Measurements from ENCODE around the genes VAX1, KCNK18, RAB11FIP2 and PRLHR.

GRCh38 chr10:114903169-114903557 lies 34.8 kb upstream of the TRUB1 start:
- RRBS, result no CpG with 5 or more reads among the region's 1 CpG

- RRBS, result no CpG with 5 or more reads among the region's 22 CpGs
Observed at GRCh38 chr10:116274045-116274377, 1.0 kb upstream of the GFRA1 start.

GRCh38 chr10:116756115-116756801 lies 13.9 kb upstream of the HSPA12A start:
- RRBS, result no CpG with 5 or more reads among the region's 9 CpGs

GRCh38 chr10:116848881-116849342 lies 387 bp upstream of the ENO4 start:
- RRBS, result under 1% methylated on average over 14 of the region's 29 CpGs

DNA sequence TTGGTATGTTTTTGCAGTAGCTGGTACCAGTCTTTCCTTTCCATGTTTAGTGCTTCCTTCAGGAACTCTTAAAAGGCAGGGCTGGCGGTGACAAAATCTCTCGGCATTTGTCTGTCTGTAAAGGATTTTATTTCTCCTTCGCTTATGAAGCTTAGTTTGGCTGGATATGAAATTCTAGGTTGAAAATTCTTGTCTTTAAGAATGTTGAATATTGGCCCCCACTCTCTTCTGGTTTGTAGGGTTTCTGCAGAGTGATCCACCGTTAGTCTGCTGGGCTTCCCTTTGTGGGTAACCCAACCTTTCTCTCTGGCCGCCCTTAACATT lies 67.8 kb downstream of the SHTN1 start:
- RRBS, result no CpG with 5 or more reads among the region's 5 CpGs

DNA sequence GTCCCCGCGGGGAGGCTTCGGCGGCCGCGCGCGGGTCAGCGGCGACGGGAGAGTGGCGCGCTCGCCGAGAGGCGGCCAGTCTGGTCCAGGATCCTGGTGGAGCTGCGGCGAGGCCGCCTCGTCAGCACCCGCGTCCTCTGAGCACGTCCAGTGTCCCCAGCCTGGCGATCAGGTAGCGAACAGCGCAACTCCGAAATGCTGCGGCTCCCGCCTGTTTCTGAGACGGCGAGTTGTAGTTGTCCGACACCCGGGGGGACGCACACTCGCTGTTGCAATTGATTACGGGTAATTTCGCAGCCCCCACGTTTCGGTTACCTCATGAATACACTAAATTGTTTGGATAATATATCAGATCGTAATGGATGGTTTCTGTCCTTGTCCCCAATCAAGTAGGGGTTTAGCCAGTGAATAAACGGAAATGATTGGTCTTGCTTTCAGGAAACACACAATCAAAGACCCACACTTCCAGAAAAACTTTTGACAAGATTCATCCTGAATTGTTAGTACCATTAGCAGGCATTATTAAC lies at the start of gene VAX1:
Gene VAX1 (minus strand): TSS at position 54 of the 527 bp plus-strand sequence.
- RRBS, result no CpG with 5 or more reads among the region's 41 CpGs

DNA sequence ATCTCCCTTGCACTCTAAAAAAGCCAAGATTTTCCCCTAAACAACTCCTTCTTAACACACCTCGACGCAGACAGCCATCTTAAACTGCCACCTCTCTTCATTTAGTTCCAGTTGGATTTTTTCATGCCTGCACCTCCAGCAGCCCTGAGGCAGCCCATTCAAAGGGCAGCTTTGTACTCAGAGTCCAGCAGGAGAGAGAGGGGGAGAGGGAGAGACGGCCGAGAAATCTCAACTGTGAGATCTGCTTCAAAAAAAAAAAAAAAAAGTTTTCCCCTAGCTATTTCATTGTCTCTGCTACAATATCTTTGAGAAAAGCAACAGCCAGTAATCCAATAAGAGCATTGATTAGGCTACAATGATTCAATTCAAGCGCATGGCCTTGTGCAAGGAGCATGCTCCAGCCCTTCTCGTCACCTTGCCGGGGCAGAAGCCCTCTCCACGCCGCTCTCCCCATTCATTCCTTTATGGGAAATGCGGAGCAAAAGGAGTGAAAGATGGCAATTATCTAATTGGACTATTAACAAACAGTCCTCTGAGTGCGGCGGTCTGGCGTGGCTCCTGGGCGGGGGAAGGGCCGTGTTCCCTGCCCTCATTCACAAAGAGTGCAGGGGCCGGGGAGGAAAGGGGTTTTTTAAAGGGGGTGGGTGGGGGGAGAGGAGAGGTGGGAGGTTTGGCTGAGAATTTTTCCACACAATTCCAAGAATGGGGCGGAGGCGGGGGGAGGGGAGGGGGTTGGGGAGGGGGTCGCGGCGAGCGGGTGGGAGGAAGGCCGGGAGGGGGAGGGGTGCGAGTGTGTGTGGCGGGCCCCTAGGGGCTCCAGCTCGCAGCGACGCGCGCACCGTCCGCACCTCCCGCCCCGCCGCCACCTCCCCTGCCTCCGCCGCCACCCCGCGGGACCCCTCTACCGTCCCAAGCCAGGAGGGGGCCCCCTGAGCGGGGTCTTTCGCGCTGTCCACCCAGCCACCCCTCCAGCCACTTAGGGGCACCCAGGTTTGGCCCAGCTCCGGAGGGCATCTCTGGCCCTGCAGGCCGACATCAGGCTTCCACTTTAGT lies 1.2 kb upstream of the VAX1 start:
- RRBS, result no CpG with 5 or more reads among the region's 45 CpGs

- RRBS, result no CpG with 5 or more reads among the region's 48 CpGs
Observed at GRCh38 chr10:117174812-117175703, 22.2 kb upstream of the KCNK18 start.

DNA sequence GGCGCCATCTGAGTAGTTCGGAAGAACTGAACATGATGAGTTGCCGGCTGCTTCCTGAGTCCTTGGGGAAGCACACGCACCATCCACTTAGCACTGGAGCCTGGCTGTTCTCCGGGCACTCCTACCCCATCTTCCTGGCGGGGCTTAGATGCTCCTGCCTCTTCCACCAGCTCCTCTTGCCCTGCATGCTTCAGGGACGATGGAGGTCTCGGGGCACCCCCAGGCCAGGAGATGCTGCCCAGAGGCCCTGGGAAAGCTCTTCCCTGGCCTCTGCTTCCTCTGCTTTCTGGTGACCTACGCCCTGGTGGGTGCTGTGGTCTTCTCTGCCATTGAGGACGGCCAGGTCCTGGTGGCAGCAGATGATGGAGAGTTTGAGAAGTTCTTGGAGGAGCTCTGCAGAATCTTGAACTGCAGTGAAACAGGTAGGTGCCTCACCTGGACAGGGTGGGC lies at the start of gene KCNK18:
Gene KCNK18 (plus strand): TSS at position 200 of the 450 bp plus-strand sequence.
- RRBS, result 78% methylated on average over 4 of the region's 10 CpGs

- RRBS, result no CpG with 5 or more reads among the region's 6 CpGs
Observed at GRCh38 chr10:117289954-117290391, 49.1 kb downstream of the SLC18A2 start.

GRCh38 chr10:117373829-117374169 lies 1.4 kb downstream of the PDZD8 start:
- RRBS, result no CpG with 5 or more reads among the region's 11 CpGs

DNA sequence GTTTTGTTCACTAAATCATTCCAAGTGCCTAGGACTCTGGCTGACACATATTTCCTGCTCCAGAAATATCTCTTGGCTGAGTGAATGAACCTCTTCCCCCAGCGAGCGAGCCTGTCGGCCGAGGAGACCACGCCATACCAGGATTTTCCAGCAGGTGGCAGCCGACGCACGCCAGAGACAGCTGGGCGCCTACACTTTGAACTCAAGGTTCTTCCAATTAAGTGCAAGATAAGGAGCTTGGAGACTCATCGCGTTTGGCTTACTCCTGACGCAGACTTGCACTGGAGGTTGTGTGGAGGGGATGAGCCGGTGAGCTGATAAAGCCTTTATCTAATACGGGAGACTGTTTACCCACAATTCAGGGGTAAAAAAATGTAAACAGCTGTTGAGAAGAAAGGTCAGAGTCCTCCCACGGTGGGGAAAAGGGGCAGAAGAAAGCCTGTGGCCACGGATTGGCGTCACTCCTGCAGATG lies 46.0 kb upstream of the EMX2 start:
- RRBS, result no CpG with 5 or more reads among the region's 17 CpGs

- RRBS, result no CpG with 5 or more reads among the region's 15 CpGs
Observed at GRCh38 chr10:117533403-117533867, 9.1 kb upstream of the EMX2 start.

DNA sequence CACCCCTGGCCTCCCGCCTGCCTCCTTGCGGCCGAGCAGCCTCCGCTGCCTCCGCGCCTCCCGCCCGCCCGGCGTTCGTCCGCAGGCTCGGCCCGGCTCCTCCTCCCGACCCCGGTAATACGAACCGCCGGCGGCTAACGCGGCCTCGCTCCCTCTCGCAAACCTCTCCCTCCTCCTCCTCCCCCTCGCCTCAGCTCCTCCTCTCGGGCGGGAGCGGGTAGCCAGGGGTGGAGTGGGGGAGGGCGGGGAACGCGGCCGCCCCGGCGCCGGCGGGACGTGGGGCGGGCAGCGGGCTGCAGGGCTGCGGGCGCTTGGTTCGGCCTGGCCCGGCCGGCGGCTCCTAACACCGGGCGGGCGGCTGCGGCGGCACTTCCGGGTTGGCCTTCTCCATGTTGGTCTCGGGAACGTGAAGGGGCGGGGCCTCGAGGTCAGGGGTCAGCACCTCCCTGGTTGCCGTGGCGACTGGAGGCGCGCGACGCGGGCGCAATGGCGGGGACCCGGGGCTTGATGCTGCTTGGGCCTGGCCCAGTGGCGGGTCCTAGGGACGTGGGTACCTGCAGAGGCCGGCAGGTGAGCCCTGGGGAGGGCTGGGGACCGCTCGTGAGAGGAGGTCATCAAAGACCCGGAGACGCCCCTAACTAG lies at the start of gene RAB11FIP2:
Gene RAB11FIP2 (minus strand): TSS at position 408 of the 642 bp plus-strand sequence.
- RRBS, result 2% methylated on average over 16 of the region's 72 CpGs

GRCh38 chr10:118595431-118596276 lies at the start of gene PRLHR:
TSS of gene PRLHR (minus strand) at chr10:118595648.
- RRBS, result 4% methylated on average over 12 of the region's 57 CpGs

DNA sequence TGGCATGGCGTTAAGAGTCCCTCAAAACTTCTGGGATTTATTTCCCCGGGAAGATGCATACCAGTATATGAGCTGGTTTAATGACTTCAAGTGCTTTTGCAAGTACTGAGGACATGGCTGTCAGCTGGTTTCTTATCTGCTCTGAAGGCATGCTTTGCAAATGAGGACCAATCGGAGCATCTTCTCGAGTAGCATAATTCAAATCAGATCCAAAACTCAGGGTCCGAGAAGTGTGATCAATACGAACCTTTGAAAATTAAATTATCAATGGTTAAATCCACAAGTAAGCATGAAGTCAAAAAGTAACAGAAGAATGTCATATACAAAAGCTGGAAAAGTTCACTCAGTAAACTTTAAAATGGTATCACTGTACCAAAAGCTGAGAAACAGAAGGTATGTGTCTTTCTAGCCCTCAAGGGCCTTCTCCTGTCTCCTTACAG lies 21.4 kb downstream of the EIF3A start:
- RRBS, result no CpG with 5 or more reads among the region's 6 CpGs

DNA sequence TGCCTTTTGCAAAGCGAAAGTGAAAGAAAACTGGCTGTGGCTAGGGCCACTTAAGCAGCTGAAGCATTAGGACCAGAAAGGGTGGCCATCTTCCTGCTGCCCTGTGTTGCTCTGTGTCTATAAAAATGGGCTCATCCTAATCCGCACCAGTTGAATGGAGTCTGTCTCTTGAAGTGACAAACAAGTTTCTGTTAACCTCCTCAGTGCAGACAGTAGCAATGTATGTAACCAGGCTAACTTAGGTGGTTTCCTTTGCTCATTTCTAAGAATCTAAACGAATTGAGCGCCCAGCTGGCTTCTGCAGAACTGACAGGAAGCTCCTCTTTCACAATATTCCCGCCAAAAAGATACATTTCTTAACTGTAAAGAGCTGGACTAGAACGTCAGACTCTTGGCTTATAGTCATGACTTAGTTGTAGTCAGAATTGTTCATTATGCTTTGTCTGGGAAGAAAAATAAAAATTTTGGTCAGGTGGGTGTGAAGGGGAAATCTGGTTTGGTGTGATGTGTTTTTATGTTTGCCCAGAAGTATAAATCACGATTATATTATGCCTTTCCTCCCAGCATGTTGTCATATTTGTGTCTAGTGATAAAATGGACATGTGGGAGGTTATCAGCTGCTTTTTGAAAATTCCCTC lies 28.0 kb downstream of the DENND10 start:
- RRBS, result no CpG with 5 or more reads among the region's 7 CpGs

DNA sequence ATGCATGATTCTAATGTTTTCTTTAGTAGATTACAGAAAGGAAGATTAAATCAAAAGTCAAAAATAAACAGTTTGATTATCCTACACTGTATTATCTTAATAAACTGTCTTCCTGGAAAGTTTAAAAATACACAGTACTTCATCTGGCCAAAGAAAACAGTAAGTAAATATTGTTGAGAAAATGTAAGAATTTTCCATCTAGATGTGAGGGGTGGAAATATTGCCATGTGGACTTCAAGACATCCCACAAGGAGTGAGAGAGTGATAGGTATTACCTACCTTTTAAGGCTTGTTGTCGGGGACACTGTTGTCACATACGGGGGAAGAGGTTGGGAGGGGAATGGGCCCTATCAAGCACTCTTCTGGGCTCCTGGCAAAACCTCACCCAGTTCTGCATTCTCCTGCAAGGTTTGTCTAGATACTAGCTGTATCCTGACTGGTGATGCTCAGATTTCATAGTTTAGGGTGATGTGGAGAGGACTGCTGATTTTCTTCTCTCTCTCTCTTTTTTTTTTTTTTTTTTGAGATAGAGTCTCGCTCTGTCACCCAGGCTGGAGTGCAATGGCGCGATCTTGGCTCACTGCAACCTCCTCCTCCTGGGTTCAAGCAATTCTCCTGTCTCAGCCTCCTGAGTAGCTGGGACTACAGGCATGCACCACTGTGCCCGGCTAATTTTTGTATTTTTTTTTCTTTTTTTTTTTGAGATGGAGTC lies 18.0 kb downstream of the GRK5 start:
- RRBS, result no CpG with 5 or more reads among the region's 6 CpGs

- RRBS, result no CpG with 5 or more reads among the region's 16 CpGs
Observed at GRCh38 chr10:119250630-119251626, 43.6 kb downstream of the GRK5 start.

Data from choroid plexus epithelial cell (primary cell).